ENCODE measurements around a stretch of chr10.

GRCh38 chr10:71343134-71343912, 24.3 kb downstream of the SLC29A3 start:
- PRO-cap, 8 experiments = no peak in any of the 8 experiments

GRCh38 chr10:71613332-71613938, 106.1 kb downstream of the C10orf105 start:
- PRO-cap, 8 experiments = no peak in any of the 8 experiments

DNA sequence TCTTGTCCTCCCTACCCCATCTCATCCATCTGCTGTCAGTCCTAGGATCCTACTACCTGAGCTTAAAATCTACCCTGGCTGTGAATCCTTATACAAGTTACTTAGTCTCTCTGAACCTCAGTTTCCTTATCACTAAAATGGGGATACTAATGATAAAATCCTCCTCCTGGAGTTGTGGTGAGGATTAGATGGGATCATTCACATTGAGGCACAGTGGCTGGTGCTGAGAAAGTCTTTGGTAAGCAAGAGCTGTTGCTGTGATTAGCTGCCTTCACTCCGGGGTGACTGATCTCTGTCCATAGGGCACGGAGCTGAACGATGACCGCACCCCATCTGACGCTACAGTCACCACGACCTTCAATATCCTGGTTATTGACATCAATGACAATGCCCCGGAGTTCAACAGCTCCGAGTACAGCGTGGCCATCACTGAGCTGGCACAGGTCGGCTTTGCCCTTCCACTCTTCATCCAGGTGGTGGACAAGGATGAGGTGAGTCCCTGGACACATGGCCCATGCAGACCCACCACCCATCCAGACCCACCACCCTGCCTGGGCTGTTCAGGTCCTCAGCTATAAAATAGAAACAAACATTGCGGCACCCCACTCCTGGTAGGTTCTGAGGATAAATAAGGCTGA, 102.6 kb downstream of the C10orf105 start:
- PRO-cap, 8 experiments = no peak in any of the 8 experiments

DNA sequence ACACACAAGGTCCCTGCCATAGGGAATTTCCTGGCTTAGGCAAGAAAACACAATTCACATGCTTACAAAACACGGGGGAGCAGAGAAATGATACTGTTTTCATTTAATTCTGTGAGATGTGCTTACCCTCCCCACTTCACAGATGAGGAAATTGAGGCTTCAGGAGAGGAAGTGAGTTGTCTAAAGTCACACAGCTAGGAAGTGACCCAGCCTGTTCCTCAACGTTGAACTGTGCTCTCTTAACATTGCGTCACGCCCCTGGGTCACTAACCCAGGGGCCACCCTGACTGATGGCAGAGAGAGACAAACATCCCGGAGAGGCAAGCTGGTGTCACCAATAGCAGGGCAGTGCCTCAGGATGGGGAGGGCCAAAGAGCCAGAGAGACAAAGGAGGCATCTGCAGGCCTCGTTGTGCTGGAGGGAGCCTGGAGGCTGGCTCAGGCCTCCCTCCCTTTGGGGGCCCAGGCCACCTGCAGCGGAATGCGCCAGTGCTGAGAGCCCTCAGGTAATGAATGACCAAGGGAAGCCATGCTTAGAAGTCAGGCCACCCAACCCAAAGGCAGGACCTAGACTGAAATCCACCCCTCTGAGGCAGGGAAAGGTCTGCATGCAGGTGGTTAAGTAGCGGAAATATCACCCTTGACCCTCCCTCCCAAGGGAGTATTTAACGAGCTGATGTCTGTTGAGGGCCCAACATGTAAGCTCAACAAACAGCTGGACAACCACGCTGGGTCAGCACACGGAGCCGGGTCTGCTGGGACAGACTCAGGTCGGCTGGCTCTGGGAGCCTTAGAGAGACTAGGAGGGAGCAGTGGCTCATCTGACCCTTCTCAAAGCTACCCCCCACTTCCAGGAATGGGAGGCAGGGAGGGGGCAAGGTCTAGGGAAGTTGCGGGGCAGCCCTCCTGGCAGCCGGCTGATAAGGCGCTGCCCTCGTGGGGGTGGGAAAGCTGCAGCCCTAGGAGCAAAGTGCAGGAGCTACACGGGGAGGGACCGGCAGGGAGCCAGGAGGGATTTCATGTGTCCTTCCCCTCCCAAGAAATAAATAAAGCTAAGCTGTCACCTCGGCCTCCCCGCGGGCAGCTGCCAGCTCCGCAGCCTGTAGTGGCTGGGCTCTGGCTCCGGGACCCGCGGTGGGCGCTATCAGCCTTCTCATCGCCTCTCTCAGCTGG, 81.2 kb downstream of the C10orf105 start:
- PRO-cap, 8 experiments = peak in 1 of 8 experiments; most common plus-strand start position 409 of the sequence (in 1)

DNA sequence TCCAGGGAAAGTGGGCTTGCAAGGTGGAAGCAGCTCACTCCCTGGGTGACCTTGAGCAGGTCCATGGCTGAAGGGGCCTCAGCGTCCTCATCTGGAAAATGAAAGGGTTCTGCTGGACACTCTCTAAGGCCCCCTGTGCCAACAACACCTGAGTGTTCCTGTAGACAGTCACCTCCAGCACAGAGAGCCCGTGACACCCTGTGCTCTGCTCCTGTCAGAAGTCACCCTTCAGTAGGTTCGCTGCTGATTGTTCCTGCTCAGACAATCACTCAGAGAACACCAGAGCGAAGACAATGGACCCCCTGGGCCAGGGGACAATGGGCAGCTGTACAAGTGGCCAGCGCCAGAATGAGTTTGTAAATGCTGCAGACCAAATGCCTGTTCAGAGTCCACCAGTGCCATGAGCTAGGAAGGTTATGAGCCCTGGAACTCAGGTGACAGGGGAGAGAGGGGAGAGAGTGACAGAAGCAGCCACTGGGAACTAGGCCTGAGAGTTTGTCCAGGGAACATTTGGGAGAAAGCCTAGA, 60.6 kb downstream of the C10orf105 start:
- PRO-cap, 8 experiments = no peak in any of the 8 experiments

DNA sequence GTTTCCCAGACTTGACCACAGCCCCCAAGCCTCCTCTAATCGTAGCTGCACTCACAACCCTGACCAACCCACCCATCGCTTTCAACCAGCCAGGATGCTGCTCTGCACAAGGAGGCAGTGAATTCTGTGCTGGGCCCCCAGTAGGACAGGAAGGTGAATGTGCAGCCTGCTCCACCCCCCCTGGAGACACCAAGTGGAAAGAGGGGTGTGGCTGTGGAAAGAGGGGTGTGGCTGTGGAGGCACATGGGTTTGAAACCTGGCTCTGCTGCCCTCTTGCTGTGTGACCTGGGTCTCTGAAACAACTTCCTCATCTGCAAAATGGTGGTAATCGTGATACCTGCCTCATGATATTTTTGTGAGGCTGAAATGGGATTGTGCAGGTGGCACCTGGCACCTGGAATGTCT, 35.3 kb downstream of the C10orf105 start:
- PRO-cap, 8 experiments = no peak in any of the 8 experiments

- PRO-cap, 8 experiments = peak in 5 of 8 experiments; most common plus-strand start chr10:71750619 (in 1); most common minus-strand start chr10:71750230 (in 5)
These were observed 22.9 kb downstream of the VSIR start for GRCh38 chr10:71750160-71750982.

- PRO-cap, 8 experiments = peak in 6 of 8 experiments; most common minus-strand start chr10:71815729 (in 5)
These were observed 35.6 kb downstream of the PSAP start for GRCh38 chr10:71815424-71815921.

DNA sequence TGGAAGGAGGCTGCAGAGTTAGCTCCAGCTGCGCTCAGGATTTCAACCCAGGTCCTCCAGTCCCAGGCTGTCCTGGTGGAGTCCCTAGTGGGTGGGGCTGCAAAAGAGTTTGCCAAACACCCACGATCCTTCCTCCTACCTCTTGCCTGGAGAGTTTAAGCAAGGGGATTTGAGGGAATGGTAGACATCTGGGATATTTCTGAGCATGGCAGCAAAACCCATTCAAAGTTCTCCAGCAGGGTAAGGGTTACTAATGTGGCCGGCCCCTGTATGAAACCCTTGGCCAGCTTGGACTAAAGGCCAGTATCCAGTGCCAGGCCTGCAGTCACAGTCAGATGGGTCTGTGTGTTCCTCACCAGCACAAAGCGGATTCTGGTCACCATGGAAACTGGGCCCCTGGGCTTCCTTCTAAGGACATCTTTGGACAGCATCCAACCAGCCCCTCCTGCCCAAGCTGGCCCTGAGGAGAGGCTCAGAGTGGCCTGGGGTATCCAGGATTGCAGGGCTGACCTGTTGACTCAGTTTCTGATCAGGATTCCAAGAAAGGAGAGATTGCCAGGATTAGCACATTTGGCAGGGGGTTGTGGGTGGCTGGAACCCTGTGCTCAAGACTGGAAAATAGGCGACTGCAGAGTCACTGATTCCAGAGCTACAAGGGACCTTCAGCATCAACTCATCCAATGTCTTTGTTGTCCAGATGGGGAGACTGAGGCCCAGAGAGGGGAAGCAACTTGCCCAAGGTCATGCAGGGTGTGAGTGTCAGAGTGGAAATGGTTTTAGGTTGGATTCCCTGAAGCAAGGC, 42.6 kb upstream of the CHST3 start:
- PRO-cap, 8 experiments = no peak in any of the 8 experiments

DNA sequence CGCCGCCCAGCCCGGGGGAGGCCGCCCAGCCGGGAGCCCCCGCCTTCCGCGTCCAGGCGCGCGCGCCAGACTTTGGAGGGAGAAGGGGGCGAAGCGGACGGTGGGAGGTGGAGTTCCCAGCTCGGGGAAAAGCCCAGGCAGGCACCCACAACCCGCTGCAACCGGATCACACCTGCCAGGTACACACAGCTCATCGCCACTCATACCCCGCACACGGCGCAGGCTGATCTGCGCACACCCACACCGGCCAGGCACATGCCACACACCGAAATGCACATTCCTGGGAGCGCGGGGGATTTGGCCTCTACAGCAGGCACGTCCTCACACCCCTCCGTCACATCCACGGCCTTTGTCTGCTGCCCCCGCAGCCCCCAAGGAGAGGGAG, 519 bp downstream of the CHST3 start:
- PRO-cap, 8 experiments = no peak in any of the 8 experiments

DNA sequence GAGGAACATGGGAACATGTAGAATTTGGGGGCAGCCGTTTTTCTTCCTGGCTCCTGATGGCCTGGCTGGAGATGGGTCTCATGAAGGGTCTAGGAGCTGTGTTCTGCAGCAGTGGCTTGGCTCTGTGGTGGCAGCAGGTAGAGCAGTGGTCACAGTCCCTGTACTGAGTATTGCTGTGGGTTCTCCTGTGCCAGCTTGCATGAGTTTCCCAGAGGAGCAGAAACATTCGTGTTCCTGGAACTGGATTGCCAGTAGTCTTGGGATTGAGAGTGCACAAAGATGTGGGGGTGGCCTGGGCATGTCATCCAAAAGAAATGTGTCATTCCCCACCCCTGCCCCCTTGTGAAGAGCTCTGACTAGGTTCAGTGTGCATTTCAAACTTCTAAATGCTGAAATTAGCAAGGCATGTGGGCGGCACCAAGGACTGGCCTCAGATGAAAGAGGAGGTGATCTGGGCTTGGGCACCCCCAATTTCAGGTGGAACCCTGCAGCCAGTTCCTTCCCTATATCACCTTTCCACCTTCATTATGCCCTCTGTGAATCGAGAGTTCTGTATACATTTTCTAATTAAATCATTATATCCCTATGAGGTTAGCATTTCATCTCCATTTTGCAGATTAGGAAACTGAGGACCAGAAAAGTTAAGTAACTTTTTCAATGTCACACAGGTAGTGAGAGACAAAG, 2.1 kb downstream of the CHST3 start:
- PRO-cap, 8 experiments = no peak in any of the 8 experiments

DNA sequence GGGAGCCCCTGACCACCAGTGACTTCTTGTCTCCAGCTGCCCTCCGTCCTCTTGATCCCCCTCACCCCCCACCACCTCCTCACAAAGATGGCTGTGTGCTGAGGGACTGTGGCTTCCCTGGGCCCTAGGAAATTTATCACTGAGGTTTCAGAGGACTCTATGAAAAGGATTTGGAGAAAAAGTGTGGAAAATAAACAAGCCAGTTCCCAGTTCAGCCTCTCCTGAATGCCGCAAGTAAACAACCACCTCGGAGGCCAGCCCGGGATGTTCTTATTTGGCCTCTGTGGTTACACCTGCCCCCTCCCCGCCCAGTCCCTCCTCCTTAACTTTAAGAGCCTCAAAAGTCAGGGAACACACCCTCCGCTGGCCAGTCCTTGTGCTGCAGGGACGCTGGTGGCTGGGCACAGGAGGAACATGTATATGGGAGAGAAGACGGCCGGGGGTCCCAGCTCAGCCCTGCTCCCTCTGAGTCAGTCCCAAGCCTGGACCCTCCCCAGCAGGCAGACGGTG, 6.0 kb downstream of the CHST3 start:
- PRO-cap, 8 experiments = no peak in any of the 8 experiments

- PRO-cap, 8 experiments = no peak in any of the 8 experiments
These were observed 21.3 kb downstream of the CHST3 start for GRCh38 chr10:71985464-71985898.

GRCh38 chr10:72007042-72007515, 42.9 kb downstream of the CHST3 start:
- PRO-cap, 8 experiments = no peak in any of the 8 experiments

DNA sequence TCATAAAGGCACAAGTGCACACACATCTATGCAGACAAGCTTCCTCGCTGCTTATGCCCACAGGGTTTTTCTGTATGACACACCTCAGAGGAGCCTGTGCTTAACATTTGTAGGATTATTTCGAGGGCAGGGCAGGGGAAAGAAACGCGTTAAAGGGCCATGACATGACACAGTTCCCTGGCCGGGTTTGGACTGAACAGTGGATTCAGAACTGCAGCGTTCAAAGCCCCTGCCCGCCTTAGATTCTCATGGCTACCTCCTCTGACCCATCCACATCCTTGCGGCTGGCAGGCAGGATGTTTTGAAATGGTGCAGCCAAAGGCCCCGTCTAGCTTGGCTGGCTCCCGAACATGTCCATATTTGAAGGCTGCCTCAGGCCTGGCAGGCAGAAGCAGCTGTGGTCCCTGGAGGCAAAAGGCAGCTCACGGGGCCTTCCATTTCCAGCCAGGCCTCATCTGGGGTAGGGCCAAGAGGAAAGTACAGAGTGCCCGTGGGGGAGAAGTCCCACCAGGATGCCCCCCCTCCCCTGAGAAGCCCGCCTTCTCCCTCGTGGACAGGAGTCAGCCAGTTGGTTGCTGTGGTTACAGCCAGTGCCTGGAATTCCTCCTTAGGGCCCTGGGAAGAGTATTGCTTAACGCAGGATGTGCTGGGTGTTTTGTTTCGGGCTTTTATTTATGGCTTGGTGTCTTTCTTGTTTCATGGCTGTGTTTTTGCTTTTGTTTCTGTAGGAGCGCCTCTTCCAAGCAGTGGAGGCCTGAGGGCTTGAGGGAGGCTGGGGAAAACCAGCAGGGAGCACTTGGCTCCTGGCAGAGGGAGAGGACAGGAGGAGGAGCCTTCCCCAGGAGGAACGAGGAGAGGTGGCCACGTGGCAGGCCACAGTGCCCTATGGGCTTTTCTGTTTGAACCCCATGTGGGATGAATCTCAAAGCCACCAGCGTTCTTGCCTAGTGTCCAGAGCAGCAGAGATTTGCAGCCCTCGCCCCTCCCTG, 45.2 kb downstream of the CHST3 start:
- PRO-cap, 8 experiments = no peak in any of the 8 experiments

- PRO-cap, 8 experiments = peak in 1 of 8 experiments; most common minus-strand start chr10:72062822 (in 1)
These were observed 25.6 kb downstream of the SPOCK2 start for GRCh38 chr10:72062697-72063274.

DNA sequence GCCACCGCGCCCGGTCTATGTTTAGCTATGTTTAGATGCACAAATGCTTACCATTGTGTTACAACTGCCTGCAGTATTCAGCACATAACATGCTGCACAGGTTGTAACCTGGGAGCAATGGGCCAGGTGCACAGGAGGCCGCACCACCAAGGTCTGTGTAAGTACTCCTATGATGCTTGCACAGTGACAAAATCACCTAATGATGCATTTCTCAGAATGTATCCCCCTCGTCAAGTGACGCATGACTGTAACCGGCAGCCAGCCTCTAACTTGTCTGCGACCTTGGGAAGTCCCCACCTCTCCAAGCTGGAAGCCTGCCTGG, 23.1 kb downstream of the SPOCK2 start:
- PRO-cap, 8 experiments = no peak in any of the 8 experiments

- PRO-cap, 8 experiments = peak in 5 of 8 experiments; most common minus-strand start chr10:72077815 (in 5)
These were observed 10.8 kb downstream of the SPOCK2 start for GRCh38 chr10:72077594-72077894.

GRCh38 chr10:72081713-72082715, 6.3 kb downstream of the SPOCK2 start:
- PRO-cap, 8 experiments = peak in 5 of 8 experiments; most common minus-strand start chr10:72082510 (in 4)

GRCh38 chr10:72107346-72107747, 19.0 kb upstream of the SPOCK2 start:
- PRO-cap, 8 experiments = no peak in any of the 8 experiments